Thoracic aorta (tissue), 1 donor: ENCODE data around the genes GIMAP7, GIMAP4, GIMAP2 and FASTK.

DNA sequence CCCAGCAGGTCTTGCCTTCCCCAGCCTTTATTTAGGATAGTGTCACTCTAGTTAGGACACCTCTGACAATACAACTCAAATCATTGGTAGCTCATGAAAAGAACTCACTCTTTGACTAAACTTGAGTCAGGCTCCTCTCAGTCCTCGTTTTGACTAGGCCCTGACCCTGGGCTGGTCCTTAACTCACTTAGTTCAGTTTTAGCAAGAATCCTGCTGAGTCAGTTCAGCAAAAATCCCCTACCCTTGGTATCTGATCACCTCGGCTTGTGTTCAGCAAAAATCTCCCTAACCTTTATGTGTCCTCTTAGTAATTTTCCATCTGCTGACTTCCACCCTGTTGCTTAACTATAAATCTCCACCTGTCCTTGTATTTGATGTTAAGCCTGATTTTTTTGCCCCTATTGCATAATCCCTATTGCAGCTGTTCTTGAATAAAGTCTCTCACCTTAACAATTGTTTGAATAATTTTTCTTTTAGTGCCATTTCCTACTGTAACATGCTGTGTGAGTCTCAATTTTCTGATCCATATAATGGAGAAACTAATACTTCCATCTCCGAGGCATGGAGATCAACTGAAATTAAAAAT, 2.2 kb upstream of the LRRC61 start:
- RAMPAGE, long total RNA = no peak

GRCh38 chr7:150382879-150383100, 3.7 kb downstream of the ZNF775 start:
- RAMPAGE, long total RNA = no peak

GRCh38 chr7:150383101-150383504, 4.0 kb downstream of the ZNF775 start:
- RAMPAGE, long total RNA = no peak

DNA sequence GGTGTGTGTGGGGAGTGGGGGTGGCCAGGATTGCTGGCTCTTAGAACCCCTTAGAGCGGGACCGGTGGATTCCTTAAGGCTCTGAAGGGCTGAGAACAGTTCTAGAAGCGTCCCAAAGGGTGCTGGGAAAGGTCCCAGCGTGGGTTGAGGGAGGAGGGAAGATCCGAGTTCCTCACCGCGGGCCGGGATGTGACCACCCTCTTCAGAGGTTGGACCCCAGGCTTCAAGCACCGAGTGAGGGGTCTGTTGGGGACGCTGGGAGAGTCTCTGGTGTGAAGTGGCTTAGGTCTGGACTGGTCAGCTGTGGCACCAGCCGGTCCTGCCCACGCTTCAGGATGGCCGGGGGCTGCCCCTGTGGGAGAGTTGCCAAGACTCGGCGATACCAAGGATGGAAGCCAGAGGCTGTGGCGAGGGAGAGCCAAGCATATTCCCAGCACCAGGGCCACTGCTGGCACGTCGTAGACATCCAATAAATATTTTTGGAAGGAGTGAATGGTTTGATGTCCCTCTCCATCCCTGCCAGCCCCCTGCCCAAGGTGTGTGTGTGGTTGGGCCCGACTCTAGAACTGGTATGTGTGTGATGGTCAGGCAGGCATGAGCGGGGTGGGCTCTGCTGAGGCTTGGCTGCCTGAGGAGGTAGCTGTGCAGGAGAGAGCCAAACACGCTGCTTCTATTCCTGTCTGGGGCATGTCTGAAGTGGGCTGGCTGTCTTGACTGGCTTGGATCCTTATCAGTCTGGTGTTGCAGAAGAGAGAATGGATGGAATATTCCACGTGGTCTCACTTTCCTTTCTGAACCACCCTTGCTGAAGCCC, 7.1 kb upstream of the ENSG00000284691 start:
- RAMPAGE, long total RNA = no peak

GRCh38 chr7:150477295-150478133, 27.1 kb downstream of the GIMAP8 start:
- RAMPAGE, long total RNA = no peak

GRCh38 chr7:150502578-150503067, 12.0 kb upstream of the GIMAP7 start:
- RAMPAGE, long total RNA = no peak

- RAMPAGE, long total RNA = no peak
Observed at GRCh38 chr7:150507496-150507816, 7.2 kb upstream of the GIMAP7 start.

DNA sequence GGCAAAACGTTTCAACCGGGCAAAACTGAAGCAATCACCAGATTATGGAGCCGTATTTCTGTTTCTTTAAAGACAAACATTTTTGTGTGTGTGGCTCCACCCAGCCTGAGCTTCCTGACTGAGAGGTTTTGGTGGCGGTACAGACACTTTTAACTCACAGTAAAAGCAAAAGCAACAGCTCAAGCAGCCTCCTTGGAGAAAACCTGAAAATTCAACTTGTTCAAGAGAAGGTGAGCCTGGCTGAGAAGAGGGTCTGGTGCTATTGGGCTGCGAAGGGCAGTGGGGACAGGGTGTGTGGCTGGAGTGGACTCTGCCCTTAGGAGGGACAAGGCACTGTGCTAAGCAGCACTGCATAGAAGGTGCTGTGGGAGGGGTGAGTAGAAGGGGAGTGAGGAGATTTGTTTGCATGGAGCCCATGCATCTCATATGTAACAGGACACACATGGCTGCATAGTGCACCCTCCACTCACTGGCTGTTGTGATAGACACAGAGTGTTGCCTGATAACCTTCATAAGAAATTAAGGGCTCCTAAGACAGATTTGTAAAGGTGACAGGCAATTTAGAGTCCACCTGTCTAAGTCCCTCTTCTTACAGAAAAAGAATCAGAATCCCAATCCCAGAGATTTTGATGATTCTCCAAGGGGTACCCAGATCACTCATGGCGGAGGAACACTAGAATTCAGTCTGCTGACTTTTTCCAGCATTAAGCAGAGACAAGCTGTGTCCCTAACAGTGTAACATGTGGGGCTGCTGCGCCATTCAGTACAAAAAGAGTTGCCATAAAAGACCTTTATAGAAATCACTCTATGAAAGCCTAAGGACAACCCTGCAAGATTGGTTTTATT, at the start of gene GIMAP7:
Gene GIMAP7, plus strand, starts transcription at position 157 of the 846 bp plus-strand sequence.
- RAMPAGE, long total RNA = start-site peak on the plus strand centred at position 151 of the sequence, 23 bp wide, 221 reads

- RAMPAGE, long total RNA = no peak
Observed at GRCh38 chr7:150519610-150520936, 5.4 kb downstream of the GIMAP7 start.

DNA sequence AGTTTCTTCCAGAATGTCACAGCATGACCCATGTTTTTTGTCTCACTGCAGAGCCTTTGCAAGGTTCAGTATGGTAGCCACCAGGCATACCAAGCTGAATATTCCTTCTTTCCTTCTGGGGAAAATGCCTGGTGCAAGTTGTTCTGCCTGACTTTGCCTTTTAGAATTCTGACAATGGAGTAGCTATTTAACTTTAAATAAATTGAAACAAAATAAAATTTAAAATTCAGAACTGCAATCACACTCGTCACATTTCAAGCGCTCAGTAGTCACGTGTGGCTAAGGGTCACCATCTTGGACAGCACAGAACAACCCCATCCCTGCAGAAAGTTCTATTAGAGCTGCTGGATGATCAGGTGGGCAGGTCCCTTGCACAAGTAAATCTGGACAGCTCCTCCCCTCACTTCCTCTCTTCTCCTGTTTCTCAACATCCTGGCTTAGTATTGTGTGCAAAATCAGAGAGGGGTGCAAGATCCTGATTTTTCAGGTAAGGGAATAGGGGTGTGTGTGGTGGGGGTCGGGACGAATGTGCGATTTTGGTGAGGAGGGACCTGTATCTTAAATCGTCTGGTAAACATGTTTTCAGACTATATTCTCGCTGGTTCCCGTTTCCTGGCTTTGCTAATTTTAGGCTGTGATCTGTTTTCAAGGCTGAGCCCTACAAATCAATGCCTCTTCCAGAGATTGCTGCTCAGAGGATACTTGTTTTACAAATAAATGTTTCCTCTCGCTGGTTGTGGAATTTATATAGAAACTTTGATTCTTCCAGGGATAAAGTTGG, at the start of gene GIMAP4:
Gene GIMAP4, plus strand, starts transcription at position 440 of the 781 bp plus-strand sequence.
- RAMPAGE, long total RNA = start-site peak on the plus strand centred at position 454 of the sequence, 33 bp wide, 128 reads

DNA sequence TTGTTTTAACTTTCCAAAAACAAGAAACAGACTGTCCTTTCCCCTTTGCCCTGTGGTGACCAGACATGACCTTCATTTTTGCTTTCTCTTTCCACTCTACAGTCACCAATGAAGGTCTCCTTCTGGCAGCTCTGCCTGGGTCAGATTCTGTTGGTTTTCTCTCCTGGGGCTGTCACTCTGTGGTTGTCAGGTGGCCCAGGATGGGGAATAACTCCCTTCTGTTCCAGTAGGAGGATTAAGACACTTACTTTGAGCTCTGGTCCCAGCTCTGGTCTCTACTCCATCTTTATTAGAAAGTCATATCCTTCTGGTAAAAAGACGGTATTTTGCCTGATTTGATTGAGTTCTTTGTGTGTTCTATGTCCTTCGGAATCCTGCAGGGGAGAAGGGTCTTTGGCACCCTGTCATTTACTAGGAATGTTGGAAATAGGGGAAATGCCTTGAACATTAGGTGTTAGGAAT, 19.8 kb downstream of the GIMAP4 start:
- RAMPAGE, long total RNA = no peak

GRCh38 chr7:150665698-150666318, 19.7 kb upstream of the GIMAP2 start:
- RAMPAGE, long total RNA = no peak

DNA sequence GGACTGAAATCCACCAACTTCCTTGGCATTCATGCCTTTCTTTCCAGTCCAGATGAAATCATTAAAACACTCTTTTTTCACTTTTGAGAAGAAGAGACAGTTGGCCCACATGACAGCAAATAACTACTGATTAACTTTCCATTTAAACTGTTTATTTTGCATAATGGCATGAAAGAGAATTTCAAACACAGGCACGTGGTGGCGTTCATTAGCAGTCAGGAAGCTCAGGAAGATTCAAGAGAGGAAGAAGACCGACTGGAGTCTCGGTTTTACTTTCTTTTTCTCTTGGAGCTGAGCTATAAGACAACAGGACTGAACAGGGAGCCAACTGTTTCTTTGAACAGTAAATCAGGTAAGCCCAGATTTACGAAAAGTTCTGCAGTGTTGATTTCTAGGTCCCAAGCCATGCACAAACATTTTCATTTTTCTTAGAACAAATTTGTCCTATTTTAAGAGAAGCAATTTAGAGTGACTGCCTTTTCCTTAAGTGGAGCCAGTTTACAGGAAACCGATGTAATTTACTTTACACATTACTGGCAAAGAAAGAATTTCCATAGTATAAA, at the start of gene GIMAP2:
Gene GIMAP2, plus strand, starts transcription at position 273 of the 563 bp plus-strand sequence.
- RAMPAGE, long total RNA = no peak

- RAMPAGE, long total RNA = no peak
Observed at GRCh38 chr7:150974386-150975456, 3.4 kb downstream of the KCNH2 start.

DNA sequence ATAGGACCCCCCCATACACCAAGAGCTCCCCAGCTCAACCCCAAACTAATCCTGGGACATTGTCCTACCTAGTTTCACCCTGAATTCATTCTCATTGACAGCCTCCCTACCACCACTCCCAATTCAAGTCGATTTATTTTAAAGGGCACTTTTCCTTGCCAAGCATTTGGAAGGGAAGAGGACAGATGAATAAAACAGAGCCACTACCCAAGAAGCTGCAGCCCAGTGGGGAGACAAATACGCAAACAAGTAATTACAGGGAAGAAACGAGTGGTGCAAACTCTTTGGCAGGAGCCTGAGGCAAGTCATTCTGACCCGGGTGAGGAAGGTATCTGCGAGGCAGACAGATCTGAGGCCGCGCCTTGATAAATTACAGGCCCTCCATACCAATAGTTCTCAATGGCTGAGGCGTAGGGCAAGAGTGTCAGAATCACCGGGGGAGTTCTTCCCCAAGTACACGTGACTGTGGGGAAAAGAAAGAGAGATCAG, 1.7 kb upstream of the ABCB8 start:
- RAMPAGE, long total RNA = no peak

DNA sequence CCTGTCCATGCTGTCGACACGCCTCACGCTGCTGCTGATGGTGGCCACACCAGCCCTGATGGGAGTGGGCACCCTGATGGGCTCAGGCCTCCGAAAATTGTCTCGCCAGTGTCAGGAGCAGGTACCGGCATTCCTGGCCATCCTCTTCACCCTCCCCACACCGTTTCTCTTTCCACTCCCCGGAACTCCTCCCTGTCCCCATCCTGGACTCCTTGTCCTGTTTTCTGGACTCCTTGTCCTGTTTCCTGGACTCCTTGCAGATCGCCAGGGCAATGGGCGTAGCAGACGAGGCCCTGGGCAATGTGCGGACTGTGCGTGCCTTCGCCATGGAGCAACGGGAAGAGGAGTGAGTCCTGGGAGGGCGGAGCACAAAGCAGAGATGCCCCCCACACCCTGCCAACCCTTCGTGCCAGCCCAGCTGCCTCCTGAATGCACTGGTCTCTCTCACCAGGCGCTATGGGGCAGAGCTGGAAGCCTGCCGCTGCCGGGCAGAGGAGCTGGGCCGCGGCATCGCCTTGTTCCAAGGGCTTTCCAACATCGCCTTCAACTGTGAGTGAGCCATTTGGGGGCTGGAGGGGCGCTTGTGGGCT, 7.5 kb downstream of the ABCB8 start:
- RAMPAGE, long total RNA = no peak

DNA sequence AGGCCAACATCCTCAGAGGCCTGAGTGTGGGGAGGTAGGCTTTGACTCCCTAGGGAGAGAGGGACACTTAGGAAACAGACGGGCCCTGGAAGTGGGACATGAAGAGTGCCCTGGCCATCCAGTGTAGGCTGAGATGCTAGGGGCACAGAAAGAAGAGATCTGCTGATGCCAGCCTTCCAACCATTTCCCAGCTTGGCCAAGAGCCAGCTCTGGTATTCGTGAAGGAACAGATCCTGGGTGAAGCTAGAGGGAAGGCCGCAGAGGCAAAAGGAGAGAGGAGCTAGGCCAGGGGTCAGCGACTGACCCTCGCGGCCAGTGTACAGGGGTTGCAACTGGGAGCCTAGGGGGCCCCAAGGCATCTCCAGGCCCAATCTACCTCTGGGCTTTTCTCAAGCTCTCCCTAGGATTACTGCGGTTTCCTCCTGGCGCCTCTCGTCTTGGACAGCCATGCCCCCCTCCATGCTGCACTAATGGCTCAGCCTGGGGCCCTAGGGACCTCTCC, 306 bp upstream of the ASIC3 start:
- RAMPAGE, long total RNA = no peak

GRCh38 chr7:151062195-151062961, 3.0 kb downstream of the SLC4A2 start:
- RAMPAGE, long total RNA = no peak

GRCh38 chr7:151080691-151081788, at the start of gene FASTK:
TSS of gene FASTK (minus strand) at chr7:151080809.
- RAMPAGE, long total RNA = start-site peak on the minus strand at chr7:151080753-151080876, 119 reads

- RAMPAGE, long total RNA = no peak
Observed at GRCh38 chr7:151087121-151088093, 1.1 kb downstream of the AGAP3 start.